ENCODE measurements around a stretch of chr5.

DNA sequence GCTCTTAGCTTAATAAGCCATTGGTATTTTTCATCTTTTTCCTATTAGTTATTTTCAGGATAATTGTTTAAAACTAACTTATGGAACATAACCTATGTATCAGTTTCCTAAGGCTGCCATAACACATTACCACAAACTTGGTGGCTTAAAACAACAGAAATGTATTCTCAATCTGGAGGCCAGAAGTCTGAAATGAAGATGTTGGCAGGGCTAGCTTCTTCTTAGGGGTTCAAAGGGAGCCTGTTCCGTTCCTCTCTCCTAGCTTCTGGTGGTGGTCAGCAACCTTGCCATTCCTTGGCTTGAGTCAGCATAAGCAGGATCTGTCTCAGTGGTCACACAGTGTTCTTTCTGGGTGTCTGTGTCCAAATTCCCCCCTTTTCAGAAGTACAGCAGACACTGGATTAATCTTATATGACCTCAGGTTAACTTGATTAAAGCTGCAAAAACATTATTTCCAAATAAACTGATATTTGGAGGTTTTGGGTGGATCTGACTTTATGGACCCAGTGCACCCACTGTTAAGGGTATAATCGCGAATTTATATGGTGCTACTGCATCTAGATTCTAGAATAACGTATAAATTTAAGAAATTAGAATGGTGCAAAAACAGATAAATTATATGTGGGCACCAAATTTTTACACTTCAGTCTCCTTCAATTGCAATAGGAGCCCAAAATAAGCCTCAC lies 2.1 kb upstream of the OSMR start:
- PRO-cap: no peak
- RAMPAGE, long total RNA, 4 experiments: no peak in any of the 4 experiments

GRCh38 chr5:38892602-38893445 lies 47.0 kb downstream of the OSMR start:
- PRO-cap: no peak
- RAMPAGE, long total RNA, 4 experiments: no peak in any of the 4 experiments

DNA sequence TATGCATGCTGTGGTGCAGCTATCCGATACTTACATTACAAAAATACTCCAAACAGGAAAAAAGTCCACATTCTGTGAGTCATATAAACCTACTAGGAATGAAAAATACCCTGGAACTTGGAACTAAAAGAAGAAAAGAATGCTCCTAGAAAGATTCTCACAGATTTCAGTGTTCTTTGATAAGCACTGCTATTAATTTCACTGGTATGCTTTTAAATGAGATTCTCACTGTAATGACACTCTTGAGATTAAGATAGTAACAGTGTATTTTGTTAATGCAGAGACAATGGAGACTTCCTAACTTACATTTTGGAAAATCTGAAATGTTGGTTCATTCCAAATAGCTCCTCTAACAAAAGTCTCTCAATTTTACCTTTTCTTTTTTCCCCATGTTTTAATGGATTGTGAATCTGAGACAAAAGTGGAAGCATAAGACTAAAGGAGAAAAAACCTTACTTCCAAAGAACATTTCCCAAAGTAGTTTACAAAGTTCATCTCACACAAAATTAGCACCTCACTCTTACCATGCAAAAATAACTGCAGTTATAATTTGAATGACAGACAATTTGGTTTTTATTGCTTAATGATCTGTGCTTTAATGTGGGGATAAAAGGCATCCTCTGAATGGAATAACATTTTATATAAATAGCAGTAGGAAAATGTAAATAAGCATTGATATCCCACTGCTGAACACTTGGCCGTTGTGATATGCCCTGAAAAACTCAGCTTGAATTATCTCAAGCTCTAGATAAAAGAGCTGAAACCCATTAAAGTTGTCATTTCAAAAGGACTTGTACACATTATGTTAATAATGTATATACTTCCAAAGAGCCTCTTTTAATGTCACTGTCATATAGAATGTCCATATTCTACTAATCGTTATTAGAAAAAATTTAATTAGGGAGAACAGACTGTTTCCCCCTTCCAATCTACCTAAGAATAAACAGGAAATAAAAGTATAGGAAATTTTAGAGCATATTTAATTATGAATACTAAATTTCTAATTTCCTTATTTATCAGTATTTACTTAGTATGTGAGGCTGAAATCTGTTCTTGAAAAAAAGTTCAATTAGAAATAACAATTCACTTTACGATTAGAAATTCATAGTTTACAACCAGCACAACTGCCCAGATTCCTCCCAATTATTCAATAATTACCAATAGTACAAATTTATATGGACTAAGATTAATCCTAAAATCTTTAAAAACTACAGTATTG lies 93.1 kb downstream of the OSMR start:
- PRO-cap: no peak
- RAMPAGE, long total RNA, 4 experiments: no peak in any of the 4 experiments

GRCh38 chr5:38940232-38941377 lies 94.8 kb downstream of the OSMR start:
- PRO-cap: no peak
- RAMPAGE, long total RNA, 4 experiments: no peak in any of the 4 experiments

- PRO-cap: no peak
- RAMPAGE, long total RNA, 4 experiments: no peak in any of the 4 experiments
Measured at GRCh38 chr5:39065510-39066349, 8.5 kb downstream of the RICTOR start.

- PRO-cap: no peak
- RAMPAGE, long total RNA, 4 experiments: no peak in any of the 4 experiments
Measured at GRCh38 chr5:39067390-39067876, 6.8 kb downstream of the RICTOR start.

GRCh38 chr5:39068809-39069515 lies 5.2 kb downstream of the RICTOR start:
- PRO-cap: no peak
- RAMPAGE, long total RNA, 4 experiments: no peak in any of the 4 experiments

DNA sequence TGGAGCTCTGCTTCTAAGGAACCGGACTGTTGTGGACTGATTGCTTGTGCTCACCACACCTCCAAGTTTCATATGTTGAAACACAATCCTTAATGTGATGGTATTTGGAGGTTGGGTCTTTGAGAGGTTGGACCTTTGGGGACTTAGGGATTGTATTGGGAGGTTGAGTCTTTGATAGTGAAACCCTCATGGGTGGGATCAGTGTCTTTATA lies 25.0 kb upstream of the RICTOR start:
- PRO-cap: no peak
- RAMPAGE, long total RNA, 4 experiments: no peak in any of the 4 experiments

DNA sequence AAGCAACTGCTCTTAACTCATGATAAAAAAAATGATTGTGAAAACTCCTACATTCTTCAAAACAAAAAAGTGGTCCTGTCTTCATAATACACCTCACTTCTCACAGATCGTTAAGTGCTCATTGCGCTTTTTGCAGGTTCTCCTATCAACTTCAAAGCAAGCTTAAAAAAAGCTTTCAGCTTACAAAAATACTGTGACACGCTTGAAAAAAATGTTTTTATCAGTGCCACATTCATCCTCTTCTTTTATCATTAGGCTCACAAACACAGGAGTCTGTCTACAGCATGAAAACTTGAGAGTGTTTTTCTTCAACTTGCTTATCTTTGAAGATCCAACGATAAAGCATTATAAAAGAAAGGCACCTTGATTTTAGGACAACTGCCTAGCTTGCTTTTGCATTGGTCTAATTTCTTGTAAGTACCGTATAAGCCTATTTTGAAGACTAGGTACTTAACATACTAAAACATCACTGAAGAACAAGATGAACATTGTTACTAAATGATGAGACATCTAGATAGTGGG lies 32.3 kb downstream of the FYB1 start:
- PRO-cap: no peak
- RAMPAGE, long total RNA, 4 experiments: no peak in any of the 4 experiments

DNA sequence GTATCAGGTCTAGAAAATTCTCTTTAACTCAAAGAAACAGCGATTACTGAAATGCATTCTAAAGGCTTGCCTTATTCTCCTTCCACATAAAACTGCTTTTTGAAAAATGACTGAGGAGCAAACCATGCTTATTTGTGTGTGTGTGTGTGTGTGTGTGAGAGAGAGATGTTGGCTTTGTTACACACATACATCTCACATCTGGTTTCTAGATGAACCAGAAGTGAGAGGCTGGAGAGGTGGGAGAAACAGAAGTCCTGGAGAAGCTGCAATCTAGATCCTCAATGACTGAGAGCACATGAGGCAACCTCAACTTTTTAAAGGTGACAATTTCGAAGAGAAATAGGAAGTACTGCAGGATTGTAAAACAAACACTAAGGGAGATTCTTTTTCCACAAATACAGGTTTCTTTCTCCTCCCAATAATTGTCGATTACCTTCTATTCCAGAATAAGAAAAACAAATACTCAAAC lies 28.7 kb downstream of the FYB1 start:
- PRO-cap: unidirectional peak, minus-strand start at position 287 of the sequence
- RAMPAGE, long total RNA, 4 experiments: no peak in any of the 4 experiments

GRCh38 chr5:39202297-39203223 lies 16.8 kb downstream of the FYB1 start:
- PRO-cap: bidirectional peak, plus-strand start at chr5:39203150, minus-strand start at chr5:39203049
- RAMPAGE, long total RNA, 4 experiments: start-site peak on the minus strand in 2 of 4 experiments, at chr5:39202594-39203085 at its widest, 8 to 46 reads per replicate

GRCh38 chr5:39217718-39218173 lies 1.6 kb downstream of the FYB1 start:
- PRO-cap: no peak
- RAMPAGE, long total RNA, 4 experiments: no peak in any of the 4 experiments

GRCh38 chr5:39525705-39526130 lies 100.9 kb upstream of the DAB2 start:
- PRO-cap: no peak
- RAMPAGE, long total RNA, 4 experiments: no peak in any of the 4 experiments

GRCh38 chr5:39760570-39760978 lies 335.8 kb upstream of the DAB2 start:
- PRO-cap: no peak
- RAMPAGE, long total RNA, 4 experiments: no peak in any of the 4 experiments

GRCh38 chr5:40033340-40033855 lies 608.6 kb upstream of the DAB2 start:
- PRO-cap: no peak
- RAMPAGE, long total RNA, 4 experiments: no peak in any of the 4 experiments

GRCh38 chr5:40678085-40678410 lies 1.7 kb upstream of the PTGER4 start:
- PRO-cap: bidirectional peak, plus-strand start at chr5:40678285, minus-strand start at chr5:40678219
- RAMPAGE, long total RNA, 4 experiments: no peak in any of the 4 experiments

DNA sequence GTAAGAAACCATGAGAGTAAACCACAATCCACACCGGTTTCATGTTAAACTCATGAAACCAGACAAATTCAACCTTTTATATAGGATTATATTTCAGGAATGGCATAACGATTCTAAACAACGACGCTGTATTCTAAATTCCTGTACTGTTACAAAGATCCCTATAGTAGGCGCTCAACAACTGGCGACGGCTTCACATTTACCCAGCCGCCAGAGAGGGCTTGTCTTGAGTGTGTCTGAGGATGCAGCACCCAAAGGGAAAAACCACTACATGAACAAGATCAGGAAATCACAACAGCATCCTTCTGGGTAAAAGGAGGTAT lies 806 bp downstream of the TTC33 start:
- PRO-cap: bidirectional peak, plus-strand start at position 229 of the sequence, minus-strand start at position 238 of the sequence
- RAMPAGE, long total RNA, 4 experiments: no peak in any of the 4 experiments

DNA sequence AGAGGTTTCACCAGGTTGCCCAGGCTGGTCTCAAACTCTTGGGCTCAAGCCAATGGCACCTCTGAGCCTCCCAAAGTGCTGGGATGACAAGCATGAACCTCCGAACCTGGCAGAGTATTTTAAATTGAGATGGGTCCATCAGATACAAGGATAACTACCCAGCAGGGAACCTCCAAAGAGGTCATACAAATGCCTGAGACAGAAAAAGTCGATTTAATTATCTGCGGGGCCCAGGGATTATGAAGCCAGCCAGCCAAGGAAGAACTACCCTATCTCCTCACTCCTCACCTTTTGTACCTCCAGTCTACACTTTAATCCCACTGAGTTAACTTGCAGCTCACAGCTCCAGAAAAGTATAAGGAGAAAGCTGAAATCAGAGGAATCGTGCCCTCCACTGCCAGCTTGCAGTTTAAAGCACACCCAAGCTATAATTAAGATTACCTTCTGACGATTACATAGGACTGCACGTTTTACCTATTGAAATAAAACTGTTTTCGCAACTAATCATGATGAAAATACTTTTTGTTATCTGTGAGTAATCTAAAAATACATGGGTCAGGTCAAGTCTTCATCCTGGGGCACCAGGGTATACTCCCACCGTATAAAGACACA lies 7.9 kb downstream of the RPL37 start:
- PRO-cap: no peak
- RAMPAGE, long total RNA, 4 experiments: no peak in any of the 4 experiments

DNA sequence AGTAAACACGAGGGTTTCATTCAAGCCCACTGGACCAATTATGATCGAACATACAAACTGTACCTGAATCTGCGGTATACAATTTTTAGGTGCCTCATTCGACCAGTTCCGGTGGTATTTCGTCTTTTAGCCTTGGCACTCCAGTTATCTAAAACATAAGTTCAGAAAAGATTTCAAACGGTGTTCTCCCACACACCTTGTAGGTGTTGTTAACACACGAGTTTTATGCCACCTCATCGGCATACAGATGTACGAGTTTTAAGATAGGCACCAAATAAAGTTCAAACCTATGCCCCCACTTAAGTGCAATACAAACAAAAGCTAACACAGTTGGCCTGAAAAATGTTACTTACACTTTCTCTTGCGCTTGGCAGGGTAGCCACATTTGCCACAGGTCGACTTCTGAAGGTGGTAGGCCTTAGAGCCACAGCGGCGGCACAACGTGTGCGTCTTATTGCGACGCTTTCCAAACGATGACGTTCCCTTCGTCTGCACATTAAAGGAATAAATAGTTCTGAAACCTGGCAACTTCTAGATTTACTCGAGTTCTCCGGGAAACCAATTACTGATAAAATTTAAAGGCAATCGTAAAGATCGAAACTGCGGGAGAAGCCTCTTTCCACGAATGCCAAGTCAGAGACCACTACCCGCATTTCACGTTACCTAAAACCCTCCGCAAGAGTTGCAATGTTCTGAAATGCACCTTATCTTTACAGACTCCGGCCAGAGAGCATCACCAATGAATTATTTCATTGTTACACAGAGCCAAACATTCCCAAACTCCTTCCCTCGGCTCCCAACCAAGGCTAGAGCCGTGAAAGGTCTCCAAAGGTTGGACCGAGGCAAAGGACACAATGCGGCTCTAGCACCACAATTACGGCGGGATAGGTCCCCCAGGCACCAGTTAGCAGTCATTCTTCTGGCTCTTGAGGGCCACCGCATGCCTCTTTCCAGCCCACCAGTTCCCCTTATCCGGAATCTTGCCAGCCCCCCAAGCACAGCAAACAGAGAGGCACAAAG lies 594 bp downstream of the RPL37 start:
- PRO-cap: no peak
- RAMPAGE, long total RNA, 4 experiments: start-site peak on the minus strand in 1 of 4 experiments, centred at position 437 of the sequence, 466 reads per replicate

- PRO-cap: no peak
- RAMPAGE, long total RNA, 4 experiments: no peak in any of the 4 experiments
Measured at GRCh38 chr5:40842935-40843815, 2.0 kb downstream of the CARD6 start.